Myometrial cell (primary cell): ENCODE measurements around the genes PLEKHG4, ZDHHC1, GFOD2 and PSKH1.

DNA sequence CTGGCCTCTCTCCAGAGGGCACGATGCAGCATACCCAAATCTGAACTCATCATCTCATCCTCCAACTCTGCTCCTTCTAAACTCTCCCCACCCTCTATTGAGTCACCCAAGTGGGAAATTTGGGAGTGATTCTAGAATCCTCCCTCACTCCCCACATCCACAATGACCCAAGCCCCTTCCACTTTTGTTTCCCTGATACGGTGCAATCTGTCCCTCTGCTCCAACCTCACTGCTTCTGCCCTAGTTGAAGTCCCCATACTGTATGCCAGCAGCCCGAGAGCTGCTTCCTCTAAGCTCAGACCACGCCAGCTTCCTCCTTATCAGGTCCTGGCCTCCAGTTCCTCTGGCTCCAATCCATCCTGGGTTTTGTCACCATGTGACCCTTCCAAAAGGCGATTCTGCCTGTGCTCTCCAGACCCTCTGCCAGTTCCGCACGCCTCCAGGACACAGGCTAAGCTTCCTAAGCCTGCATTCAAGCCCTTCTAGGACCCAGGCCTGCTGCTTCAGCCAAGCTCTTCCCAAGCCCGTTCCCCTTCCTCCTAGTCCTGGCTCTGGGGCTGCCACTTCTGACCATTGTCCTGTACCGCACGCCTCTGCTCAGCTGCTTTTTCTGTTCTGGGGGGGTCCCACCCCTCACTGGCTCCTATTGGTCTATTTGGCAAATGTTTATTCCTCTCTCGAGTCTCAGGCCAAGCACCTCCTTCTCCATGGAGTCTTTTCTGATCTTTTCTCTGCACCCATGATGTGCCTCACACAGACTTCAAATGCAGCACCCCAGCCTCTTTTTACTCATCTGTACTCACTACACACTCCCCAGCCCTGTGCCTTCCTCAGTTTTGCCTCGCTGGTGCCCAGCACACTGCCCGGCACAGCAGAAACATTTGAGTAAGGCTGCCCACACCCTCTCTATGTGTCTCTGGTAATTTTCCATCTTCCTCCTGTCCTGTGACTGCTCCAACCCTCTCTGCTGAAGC lies 9.8 kb upstream of the TMEM208 start:
- RAMPAGE, long total RNA: no peak

- RAMPAGE, long total RNA: no peak
Measured at GRCh38 chr16:67279468-67280002, at the start of gene PLEKHG4. PLEKHG4 (plus strand) TSS chr16:67279532.

- RAMPAGE, long total RNA: no peak
Measured at GRCh38 chr16:67394258-67395366, 1.3 kb upstream of the TPPP3 start.

DNA sequence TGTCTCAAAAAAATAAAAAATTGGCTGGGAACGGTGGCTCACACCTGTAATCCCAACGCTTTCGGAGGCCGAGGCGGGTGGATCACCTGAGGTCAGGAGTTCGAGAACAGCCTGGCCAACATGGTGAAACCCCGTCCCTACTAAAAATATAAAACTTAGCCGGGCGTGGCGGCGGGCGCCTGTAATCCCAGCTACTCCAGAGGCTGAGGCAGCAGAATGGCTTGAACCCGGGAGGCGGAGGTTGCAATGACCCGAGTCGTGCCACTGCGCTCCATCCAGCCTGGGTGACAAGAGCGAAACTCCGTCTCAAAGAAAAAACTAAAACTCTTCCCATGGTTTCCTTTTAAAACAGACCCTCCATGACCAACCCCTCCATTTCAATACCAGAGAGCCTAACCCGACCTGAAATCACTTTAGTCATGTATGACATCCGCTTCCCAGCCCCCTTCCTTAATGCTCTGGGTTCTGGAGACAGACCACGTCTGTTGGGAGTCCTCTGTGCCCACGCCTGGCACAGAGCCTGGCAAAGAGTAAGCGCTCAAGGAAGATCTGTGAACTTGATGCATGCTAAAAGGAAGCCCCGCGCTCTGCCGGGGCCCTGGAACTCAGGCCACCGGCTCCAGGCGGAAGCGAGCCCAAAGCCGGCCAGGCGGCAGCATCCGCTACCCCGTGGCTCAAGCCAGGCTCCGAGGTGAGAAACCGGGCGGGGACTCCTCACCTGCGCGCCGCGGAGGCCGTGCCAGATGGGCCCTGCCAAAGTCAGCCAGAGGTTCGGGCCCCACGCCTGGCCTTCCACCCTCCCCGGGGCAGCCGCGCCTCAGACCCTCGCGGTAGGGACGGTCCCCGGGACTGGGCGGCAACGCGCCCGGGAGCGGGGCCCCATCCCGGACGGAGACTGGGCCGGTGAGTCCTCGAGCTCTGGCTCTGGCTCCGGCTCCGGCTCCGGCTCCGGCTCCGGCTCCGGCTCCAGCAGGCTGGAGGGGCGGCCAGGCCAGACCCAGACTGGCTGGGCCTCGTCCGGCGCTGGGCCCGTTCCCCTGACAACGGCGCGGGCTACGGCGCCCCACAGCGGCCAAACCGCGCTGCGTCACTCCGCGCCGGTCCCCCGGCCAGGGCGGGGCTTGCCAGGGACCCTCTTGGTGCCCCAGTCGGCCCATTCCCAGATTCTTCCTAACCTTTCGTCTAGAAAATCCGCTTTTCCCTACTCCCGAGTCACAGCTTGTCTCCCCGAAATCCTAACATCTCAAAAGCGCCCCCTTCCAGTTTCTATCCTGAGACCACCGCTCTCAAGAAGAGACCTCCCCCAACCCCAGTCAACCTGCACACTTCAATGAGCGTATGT lies at the start of gene ZDHHC1:
TSS of gene ZDHHC1 (minus strand) at position 1,025 of the 1,342 bp plus-strand sequence.
- RAMPAGE, long total RNA: no peak

- RAMPAGE, long total RNA: no peak
Measured at GRCh38 chr16:67529447-67529613, 701 bp downstream of the RIPOR1 start.

GRCh38 chr16:67541248-67542374 lies 13.0 kb downstream of the RIPOR1 start:
- RAMPAGE, long total RNA: no peak

GRCh38 chr16:67544575-67545299 lies 16.1 kb downstream of the RIPOR1 start:
- RAMPAGE, long total RNA: no peak

DNA sequence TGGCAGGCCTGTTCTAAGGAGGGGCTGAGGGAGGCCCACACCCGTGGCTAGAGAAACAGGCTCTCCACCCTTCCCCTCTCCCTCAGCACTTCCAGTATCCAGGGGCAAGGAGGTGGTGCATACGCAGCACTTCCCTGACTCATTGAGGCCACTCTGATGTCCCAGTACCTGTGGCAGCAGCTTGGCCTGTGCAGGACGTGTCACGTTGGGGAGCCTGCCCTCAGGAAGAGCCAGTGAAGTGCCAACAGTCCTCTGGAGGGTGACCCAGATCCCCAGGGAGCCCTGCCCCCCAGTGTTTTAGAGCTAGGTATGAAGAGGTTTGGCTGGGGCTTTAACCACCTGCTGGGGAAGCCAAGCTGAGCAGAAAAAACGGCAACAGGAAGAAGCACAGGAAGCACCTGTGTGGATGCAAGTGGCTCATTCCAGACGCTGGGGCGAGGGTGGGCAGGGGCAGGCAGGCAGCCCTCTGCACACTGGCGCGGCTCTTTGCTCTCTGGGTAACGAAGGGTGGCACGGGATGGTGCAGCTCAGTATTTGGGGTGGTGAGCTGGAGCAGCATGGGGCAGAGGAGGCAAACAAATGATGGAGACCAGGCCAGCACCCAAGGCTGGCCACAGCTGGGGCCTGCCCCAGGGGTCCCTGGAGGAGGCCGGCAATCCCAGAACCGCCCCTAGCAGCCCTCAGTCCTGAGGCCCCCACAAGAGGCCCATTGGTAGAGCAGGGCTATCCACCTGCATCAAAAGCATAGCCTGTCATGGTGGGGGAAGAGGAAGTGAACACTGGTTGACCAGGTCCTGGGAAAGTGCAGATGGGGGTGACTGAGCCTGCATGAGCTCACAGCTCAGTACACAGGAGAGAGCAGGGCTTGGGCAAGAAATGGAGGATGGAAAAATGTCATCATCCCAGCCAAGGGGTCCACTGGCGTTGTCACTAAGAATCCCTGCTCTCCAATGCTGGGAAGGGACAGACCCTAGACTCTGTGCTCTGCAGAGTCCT lies 14.5 kb upstream of the CTCF start:
- RAMPAGE, long total RNA: no peak

DNA sequence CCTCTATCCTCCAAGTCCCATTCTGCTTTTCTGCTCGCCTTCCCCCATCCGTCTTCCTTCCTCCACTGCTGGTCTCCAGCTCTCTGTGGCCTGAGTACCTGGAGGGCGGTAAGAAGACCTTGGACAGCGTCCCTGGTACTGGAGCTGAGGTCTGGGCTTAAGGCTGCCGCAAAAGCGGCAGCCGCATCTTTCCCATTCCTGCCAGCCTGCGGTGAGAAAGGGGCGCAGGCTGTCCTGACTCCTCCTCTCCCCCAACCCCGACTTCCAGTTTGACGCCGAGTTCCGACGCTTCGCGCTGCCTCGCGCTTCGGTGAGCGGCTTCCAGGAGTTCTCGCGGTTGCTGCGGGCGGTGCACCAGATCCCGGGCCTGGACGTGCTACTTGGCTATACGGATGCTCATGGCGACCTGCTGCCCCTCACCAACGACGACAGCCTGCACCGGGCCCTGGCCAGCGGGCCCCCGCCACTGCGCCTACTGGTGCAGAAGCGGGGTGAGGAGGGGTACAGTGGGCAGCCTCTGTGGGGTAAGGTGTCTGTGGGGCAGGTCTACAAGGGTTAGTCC lies 508 bp downstream of the PARD6A start:
- RAMPAGE, long total RNA: no peak

GRCh38 chr16:67664123-67664677 lies 2.4 kb downstream of the ENKD1 start:
- RAMPAGE, long total RNA: no peak

- RAMPAGE, long total RNA: start-site peak on the minus strand at chr16:67666215-67666274, 8 and 7 reads in 2 replicates
Measured at GRCh38 chr16:67665895-67666579, 513 bp downstream of the ENKD1 start.

- RAMPAGE, long total RNA: no peak
Measured at GRCh38 chr16:67667625-67668378, 1.2 kb downstream of the C16orf86 start.

DNA sequence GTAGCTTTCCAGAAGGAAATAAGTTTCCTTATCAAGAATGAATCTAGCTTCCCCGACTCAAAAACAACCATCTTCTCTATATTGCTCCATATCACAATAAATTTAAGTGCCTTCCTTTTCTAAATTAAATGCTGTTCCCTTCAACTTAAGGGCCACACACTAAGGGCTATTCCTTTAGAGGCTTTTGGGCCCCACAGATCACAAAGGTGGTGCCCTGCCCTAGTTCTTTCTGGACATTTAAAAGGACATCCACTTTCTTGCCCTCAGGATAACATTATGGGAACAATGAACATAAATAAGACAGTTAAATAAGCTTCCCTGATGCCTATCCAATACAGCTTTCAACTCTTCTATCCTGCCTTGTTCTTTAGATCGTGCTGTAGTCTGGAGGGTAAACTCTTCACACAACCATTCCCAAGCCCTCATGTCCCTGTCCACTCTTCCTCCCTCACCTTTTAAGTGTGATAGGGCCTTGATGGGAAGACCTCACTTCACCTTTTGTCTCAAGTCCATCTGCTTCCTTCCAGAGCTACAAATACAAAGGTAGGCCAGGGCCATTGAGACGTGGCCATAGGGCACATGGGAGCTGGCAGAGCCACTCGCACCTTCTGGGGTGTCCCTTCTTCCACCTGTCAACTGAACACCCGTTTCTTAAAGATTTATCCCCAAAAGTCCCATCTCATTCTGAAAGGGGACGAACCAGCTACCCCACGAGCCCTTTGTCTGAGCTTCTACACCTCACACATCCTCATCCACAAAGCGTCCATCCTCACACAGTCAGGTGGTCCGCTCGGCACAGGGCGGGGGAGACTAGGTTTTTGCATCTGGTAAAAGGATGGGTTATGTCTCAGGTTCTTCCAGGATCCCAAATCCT lies 827 bp downstream of the GFOD2 start:
- RAMPAGE, long total RNA: no peak

DNA sequence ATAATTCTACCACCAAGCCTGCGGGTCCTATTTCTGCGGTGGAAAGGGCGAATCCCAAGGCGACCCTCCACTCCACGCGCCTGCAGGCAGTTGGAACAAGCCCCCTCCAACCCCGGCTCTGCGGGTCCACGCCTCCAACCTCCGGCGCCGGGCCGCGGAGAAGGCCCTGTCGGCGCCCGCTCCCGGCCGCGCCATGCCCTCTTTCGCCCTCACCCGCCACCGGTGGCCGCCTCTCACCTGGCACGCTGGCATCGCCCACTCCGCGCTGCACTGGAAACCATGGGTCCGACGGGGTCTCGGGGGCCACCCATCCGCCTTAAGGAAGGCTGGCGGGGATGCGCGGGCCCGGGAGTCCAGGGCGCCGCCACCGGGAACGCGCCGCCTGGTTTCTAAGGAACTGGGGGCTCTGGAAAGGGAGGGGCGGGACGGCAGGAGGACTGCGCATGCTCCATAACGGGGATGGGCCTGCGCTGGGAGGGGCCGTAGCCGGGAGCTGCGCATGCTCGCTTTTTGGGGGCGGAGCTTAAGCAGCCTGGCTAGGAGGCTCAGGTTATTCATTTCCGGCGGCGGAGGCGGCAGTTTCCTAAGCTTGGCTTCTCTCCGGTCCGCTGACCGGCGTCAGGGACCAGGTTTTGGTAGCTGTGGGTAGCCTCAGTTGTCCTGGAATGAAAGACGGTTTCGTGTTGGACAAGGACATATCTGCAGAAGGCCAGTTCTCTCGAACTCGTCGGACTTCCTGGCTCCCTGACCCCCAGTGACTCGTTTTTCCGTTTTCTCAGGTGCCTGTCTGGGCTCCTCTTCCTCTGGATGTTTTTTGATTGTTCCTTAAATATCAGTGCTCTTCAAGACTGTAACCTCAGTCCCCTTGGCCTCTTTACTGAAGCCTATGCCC lies at the start of gene GFOD2:
TSS of gene GFOD2 (minus strand) at position 391 of the 892 bp plus-strand sequence.
- RAMPAGE, long total RNA: no peak

GRCh38 chr16:67804661-67805535 lies 1.5 kb downstream of the RANBP10 start:
- RAMPAGE, long total RNA: no peak

DNA sequence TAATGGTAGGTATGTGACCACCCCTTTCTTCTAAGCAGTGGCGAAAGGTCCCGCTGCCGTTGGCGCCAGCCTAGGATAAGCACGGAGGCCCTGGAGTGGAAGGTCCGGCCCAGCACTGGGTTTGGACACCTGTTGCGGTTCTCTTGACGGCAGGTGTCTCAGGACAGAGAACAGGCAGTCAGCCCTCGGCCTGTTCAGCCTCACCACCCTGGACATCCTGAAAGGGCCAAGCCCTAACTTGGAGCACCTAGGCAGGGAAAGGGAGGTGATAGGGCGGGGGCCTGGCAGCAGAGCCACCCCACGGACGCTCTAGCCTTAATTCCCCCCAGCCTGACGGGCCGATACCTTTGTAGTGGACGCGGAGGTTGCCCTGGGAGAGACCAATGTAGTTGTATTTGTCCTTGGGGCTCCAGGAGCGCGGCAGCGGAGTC lies 388 bp downstream of the RANBP10 start:
- RAMPAGE, long total RNA: no peak

DNA sequence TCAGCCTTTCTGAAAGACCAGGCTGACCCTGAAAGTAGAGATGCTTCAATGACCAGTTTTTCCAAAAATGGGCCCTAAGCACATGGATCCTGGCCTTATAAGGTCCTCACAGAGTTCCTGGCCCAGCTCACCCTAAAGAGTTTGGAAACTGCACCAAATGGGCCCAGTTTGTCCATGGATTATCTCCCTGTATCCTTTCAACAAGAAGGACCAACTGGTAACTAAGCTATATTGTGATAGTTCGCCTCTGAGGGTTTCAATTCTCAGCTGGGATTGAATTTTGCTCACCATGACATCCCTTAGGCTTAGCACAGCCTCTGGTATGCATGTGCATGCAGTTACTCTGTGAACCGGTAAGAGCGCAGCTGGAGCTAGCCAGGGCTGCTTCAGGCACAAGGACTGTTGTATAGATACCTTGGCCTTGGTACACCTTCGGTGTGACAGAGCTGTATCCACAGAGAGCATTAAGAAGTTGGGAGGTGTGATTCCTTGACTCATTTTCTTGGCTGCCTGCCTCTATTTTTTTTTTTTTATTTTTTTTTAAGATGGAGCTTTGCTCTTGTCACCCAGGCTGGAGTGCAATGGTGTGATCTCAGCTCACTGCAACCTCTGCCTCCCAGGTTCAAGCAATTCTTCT lies 2.3 kb downstream of the THAP11 start:
- RAMPAGE, long total RNA: no peak

DNA sequence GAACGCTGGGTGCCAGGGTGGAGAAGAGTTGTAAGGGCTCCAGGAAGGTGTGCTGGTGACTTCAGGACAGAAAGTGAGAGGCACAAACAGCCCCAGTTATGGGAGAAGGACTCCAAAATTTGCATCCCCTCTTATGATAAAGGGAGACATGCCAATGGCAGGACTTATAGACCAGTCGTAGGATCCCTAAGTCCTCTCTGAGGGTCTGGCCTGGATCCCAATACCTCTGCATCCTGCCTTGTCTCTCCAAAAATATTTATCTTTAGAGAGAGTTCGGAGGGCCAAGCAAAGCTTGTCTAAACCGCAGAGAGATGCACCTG lies 334 bp downstream of the NRN1L start:
- RAMPAGE, long total RNA: no peak

- RAMPAGE, long total RNA: no peak
Measured at GRCh38 chr16:67893140-67894188, at the start of gene PSKH1. PSKH1 (plus strand) TSS chr16:67893254.

- RAMPAGE, long total RNA: no peak
Measured at GRCh38 chr16:67908480-67909000, 15.5 kb downstream of the PSKH1 start.